Mesenchymal stem cell of the bone marrow (primary cell): ENCODE measurements around the genes MCCD1 and DDX39B.

DNA sequence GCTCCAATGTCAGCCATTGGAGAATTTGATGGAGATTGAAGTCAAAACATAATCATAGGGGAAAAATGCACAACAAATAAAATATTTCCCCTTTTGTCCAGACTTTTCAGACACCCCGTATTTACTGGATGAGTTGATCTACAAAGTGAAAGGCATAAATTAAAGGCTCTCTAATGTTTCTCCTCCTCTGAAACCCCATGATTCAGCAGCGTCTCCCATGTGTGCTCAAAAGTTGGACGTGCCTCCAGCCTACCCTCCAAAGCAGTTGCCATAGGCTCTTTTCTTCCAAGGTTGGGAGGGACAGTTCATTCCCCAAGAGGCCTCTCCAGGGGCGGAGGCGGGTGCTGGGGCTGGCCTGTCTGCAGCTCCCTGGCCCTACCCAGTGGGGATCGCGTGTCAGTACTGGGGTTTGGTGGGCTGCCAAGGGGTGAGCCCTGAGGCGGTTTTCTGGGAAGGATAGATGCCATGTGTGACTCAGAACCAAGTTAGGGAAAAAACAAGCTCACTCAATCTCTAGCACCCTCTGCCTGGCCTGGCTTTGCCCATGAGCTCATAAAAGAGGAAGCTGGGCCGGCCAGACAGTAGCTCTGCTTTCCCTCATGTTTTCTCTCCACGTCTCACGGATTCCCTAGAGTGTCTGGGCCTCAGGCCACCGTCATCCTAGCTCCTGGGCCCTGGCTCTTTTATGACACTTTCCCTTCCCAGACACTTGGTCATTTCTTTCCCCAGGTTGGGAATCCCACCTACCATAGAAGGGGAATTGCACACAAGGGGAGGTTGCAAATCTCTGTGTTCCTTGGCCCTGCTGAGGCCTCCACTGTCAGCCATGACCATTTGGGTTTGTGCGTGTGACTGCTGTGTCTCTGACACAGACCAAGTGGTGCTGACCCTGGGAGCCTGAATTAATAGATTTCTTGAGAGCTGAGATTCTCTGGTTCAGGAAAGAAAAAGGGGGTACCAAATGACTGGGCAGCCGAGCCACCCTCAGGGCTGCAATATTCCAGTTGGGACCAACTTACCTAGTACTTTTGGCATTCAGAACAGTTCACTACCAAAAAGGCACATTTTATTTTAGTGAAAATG lies 8.1 kb upstream of the IER3 start:
- CAGE, long polyA plus RNA: no peak

DNA sequence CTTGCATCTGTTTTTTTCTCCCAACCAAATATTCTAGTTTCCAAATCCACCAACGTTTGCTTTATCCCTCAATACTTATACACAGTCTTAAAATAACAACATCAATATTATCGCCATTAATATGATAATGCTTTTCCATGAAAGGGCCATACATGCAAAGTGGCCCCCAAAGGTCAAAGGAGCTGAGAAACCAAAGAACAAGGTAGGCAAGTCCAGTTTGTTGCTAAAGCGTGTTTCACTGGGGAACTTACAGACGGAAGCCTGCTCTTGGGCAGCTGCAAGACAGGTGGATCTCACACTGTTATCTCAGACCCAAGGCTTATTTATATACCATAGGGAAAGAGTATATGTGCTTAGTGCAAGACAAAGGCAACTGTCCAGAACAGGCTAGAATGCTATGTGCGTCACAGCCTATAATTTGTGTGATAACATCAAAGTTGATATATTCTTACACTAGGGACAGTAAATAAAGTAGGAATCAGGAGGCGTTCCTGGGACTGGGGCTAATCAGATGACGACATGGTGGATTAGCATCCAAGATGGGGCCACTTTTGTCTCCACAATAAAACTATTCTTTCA lies 54.7 kb upstream of the IER3 start:
- CAGE, long polyA plus RNA: no peak

- CAGE, long polyA plus RNA: no peak
Measured at GRCh38 chr6:30814257-30814846, 70.0 kb upstream of the DDR1 start.

GRCh38 chr6:30839687-30840100 lies 44.6 kb upstream of the DDR1 start:
- CAGE, long polyA plus RNA: no peak

DNA sequence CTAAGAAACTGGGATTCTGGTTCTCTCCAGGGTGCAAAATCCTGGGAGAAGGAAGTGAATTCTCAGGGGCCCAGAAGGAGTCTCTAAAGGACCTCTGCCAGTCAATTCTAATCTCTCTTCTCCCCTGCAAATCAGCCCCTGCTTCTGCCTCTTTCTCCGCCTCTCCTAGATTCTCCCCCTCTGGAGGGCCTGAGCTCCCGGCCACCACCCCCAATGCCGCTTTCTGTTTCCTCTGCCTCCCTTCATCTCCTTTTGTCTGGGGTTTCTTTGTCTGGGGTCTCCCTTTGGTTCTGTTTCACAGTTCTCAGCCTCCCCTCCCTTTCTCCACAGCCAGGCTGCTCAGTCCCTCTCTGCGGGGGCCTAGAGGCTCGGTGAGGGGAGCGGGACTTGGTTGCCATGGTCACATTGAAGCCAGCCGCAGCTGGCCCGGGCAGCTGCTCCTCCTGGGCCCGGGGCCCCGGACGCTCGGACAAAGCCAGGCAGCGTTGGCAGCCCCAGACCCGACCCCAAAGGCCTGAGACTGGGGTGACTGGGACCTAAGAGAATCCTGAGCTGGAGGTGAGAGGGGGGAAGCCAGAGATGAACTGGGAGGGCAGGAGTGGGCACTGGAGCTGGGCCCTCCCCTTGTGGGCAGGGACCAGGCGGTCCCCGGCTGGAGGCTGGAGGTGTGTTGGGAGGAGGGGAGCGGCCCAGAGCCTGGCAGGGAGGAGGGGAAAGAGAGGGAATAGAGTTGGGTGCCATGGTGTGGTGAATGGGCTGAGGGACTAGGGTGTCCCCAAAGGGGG lies 3.6 kb upstream of the DDR1 start:
- CAGE, long polyA plus RNA: no peak

DNA sequence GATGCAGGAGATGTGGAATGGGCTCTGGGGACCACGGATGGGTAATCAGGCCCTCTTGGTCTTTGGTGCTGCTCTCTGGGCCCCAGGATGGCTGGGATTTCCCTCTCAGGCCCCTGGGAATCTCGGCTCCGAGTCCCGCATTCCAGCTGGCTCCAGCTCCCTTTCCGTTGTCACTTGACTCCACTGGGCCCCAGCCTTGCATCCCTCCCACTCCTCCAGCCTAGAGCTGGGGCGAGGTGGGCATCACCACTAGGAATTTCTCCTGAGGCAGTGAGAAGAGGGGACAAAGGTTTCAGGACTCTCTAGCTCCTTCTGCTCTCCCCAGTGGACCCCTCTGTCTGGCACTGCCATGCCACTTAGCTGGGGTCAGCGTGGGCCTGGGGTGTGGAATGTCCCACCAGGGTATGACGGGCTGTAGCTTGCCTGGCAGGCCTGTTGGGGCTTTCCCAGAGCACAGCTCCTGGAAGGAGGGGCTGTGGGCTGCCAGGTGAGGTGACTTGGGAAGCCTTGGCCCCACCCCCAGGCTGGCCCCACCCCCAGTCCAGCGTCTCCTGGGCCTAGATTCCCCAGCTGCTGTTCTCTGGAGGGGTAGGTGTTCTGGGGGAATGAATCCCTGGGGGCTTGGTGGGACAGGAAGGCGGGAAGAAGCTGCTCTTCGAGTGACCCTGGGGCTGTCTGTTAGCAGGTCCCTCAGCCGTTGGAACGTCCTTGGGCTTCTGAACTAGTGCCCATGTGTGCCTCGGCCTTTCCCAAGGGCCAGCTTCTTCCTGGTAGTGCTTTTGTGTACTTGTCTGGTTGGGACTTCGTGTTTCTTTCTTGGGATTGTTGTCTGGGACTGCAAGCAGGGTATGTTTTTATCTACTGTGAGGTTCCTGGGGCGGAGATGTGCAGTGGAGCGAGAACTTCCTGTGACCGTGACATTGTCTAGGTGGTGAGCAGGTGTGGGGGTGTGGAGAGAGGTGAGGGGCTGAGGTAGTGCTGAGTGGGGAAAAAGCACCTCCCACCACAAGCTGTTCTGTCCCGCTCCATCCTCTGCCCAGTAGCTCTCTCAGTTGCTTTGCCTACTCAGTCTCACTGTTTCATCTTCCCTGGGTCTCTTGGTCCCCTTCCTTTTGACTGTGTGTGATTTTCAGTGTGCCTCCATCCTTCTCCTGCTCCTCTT lies 1.5 kb upstream of the DDR1 start:
- CAGE, long polyA plus RNA: no peak

GRCh38 chr6:30913276-30913560 lies 820 bp upstream of the VARS2 start:
- CAGE, long polyA plus RNA: no peak

GRCh38 chr6:30914909-30916086 lies 1.3 kb downstream of the VARS2 start:
- CAGE, long polyA plus RNA: no peak

- CAGE, long polyA plus RNA: no peak
Measured at GRCh38 chr6:30942687-30943322, 2.0 kb downstream of the MUCL3 start.

DNA sequence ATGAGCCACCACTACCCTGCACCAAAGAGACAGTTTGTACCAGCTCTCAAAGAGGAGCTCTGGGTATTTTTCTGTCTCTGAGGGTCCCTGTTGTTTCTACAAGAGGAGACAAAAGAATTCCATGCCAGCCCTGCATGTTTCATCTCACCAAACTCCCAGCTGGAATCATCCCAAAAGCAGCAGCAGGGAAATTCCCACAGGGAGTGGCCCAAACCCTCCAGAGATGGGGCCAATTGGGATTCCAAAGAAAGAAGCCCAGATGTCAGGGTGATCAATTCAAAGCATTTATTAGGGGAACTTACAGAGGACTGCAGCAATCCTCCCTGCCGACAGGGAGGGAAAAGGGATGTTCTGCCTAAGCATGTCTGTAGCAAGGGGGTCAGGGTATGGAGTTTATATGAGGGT lies 47.2 kb downstream of the MUC22 start:
- CAGE, long polyA plus RNA: no peak

DNA sequence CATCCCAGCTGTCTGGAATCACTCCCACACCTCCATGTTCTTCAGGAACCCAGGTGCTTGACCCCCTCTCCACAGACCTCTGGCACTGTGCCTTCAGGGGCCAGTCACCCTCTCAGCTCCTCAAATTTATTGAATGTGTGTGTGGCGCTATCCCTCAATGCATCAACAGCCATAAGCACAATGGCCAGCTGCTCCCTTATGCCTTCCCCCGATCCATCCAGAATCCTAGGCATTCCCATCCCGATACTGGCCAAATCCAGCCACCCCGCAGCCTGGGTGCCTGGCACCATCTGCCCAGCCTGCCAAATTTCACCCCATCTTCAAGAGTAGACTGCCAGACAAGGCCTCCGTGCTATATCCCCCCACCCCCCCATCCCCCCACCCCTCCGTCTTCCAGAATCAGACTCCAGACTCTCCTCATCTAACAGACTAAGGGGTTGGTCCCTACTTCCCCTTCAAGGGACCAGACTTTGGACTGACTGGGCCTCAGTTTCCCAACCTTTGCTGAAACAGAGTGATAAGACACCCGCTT lies 818 bp upstream of the POU5F1 start:
- CAGE, long polyA plus RNA: no peak

DNA sequence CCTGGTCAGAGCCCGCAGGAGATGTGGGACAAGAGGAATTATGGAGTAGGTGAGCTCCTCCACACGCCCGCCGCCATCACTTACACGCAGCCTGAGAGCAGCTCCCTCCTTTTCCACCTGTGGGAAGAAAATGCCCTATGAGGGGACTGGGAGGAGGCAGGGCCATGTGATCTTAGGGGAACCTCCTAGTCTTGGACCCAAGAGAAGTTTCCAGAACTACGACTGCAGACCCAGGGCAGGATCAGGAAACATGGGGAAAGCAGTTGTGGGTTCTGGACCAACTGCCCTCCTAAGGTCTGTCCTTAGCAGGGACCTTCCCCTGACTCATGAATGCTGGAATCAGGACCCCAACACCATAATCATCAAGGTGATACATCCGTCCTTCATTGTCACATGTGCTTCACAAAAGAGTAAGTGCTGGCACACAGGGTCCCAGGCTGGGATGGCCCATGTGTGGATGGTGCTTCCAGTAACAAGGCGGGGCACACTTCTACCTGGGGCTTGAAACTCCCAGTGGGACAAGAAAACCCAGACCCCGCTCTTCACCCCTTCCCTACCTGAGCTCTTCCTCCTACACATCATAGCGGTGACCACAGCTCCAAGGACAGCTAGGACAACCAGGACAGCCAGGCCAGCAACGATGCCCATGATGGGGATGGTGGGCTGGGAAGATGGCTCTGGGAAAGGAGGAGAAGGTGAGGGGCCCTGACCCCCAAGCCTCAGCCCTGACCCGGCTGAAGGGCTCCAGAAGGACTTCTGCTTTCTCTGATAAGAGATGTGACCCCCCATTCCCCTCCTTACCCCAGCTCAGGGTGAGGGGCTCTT lies 2.3 kb downstream of the HLA-C start:
- CAGE, long polyA plus RNA: no peak

DNA sequence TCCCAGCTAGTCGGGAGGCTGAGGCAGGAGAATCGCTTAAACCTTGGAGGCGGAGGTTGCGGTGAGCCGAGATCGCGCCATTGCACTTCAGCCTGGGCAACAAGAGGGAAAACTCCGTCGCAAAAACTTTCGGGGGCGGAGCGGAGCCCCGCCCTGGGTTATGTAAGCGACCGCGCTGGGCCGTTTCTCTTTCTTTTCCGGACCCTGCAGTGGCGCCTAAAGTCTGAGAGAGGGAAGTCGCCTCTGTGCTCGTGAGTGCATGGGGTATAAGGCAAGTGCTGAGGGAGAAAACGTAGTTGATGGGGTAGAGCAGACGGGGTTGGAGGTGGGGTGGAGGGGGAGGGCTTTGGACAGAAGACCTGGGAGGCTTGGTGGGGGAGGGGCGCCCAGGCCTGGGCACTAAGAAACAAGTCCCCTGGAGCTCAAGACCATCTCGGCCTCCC lies 2.9 kb upstream of the MICA start:
- CAGE, long polyA plus RNA: no peak

DNA sequence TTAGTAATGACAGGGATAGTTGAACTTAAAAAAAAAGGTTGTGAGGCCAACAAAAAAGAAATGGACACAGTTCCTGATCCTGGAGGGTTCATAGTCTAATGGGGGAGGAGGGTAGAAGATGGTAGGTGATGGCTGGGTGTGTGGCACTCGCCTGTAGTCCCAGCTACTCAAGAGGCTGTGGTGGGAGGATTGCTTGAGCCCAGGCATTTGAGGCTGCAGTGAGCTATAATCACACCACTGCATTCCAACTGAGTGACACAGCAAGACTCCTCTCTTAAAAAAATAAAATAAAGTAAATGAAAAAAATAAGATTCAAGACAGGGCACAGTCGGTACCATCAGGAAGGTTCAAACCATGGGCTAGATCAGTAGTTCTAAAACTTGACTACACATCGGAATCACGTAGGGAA lies 2.3 kb upstream of the MICB start:
- CAGE, long polyA plus RNA: no peak

- CAGE, long polyA plus RNA: no peak
Measured at GRCh38 chr6:31528737-31529385, at the start of gene MCCD1. Gene MCCD1, plus strand, starts transcription at chr6:31528962.

DNA sequence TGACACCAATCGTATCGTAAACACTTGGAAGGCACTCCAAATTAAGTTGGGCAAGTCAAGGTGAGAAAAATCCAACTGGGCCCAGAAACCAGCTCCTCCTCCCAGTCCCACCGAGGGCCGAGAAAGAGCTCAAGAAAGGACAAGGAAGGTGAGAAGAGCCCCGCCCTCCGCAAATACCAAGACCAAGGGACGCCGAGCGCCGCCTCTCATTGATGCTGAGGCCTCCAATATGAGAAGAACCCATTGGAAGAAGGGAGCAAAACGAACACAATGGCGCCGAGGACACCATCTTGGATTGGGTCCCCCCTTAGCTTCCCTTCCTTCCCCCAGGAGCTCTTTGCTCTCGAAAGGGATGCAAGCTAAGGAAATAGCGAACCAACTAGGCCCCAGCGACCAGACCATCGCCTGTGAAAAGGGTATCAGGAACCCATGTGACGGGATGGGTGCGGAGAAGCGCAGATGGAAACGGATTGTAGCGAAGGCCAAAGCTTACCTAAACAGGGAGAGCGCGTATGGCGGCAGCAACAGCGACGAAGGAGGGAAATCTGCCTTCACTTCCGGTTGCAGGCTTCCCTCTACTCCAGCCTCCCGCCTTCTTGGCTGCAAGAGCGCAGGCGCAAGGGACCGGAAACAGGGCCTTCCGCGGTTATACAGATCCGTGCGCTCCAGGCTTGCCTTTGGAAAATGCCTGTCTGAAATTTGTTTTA lies at the start of gene DDX39B:
Gene DDX39B (minus strand): TSS at position 547 of the 707 bp plus-strand sequence.
- CAGE, long polyA plus RNA: no peak

DNA sequence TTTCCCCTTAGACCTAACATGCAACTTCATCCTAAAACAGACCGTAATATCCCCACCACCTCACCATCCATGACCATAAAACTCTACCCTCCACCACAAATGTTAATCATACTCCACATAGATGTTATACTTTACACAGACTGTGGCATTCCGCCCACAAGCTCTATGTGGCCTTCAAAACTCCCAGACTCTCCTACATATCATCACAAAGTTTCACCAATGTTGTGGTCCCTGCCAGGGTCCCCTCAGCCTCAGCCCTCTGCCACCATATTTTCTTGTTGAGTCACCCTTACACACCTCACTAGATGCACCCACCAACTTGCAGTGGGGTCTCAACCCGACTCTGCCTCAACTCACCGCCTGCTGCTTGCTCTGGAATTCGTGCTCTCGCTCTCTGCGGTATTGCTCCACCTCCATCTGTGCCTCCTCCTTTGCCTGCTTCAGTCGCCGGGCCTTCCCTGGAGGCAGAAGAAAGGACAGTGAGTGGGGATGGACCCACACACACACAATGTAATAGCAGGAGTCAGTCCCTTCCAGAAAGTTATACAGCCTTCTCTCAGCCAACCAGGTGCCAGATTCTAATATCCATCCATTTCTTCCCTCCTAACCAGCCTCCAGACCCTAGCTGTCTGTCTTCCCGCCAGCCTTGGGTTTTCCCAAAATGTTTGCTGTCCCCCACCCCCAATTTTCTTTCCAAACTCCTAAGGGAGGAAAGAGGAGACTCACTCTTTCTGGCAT lies 487 bp downstream of the ATP6V1G2 start:
- CAGE, long polyA plus RNA: no peak

- CAGE, long polyA plus RNA: no peak
Measured at GRCh38 chr6:31560298-31561434, 11.4 kb upstream of the LTA start.

GRCh38 chr6:31621126-31621417 lies 557 bp downstream of the PRRC2A start:
- CAGE, long polyA plus RNA: no peak

DNA sequence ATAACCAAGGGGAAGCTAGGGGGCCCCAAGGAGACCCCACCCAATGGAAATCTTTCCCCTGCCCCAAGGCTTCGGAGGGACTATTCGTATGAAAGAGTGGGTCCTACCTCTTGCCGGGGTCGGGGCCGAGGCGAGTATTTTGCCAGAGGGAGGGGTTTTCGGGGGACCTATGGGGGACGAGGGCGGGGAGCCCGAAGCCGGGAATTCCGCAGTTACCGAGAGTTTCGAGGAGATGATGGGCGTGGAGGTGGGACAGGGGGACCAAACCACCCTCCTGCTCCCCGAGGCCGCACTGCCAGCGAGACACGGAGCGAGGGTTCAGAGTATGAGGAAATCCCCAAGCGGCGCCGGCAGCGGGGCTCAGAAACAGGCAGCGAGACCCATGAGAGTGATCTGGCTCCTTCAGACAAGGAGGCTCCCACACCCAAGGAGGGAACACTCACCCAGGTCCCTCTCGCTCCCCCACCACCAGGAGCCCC lies 11.2 kb downstream of the PRRC2A start:
- CAGE, long polyA plus RNA: no peak